Cardiac atrium fibroblast (primary cell): ENCODE data around the genes CXCR4 and KYNU.

- RAMPAGE, long total RNA, result no peak
Observed at GRCh38 chr2:135787367-135787845, 45.8 kb downstream of the UBXN4 start.

DNA sequence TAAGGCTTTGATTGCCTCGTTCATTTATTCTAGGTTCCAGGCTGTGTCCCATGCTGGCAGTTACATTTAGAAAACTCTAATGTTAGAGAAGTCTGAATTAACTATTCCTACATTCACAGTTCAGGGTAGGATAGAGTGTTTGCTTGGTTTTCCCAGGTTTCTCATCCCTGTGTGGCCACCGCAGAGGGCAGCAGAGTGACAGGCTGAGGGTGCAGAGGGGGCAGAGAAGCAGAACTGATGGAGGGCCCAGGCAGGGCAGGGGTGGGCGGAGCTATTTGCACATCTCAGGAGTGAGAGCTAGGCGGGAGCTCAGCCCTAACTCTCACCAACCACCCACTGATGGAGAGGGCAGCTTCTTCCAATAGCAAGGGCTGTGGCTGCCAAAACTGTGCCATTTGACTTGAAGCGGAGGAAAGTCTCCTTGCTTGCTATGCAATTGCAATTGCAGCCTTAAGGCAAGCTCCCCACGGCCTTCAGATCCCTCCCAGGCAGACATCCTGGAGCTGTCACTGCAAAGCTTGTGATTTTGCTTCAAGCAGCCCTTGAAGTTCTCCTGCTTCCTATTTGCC, 11.9 kb upstream of the DARS1 start:
- RAMPAGE, long total RNA, result no peak

- RAMPAGE, long total RNA, result no peak
Observed at GRCh38 chr2:136118010-136118833, at the start of gene CXCR4. Gene CXCR4 (minus strand): TSS chr2:136118149.

DNA sequence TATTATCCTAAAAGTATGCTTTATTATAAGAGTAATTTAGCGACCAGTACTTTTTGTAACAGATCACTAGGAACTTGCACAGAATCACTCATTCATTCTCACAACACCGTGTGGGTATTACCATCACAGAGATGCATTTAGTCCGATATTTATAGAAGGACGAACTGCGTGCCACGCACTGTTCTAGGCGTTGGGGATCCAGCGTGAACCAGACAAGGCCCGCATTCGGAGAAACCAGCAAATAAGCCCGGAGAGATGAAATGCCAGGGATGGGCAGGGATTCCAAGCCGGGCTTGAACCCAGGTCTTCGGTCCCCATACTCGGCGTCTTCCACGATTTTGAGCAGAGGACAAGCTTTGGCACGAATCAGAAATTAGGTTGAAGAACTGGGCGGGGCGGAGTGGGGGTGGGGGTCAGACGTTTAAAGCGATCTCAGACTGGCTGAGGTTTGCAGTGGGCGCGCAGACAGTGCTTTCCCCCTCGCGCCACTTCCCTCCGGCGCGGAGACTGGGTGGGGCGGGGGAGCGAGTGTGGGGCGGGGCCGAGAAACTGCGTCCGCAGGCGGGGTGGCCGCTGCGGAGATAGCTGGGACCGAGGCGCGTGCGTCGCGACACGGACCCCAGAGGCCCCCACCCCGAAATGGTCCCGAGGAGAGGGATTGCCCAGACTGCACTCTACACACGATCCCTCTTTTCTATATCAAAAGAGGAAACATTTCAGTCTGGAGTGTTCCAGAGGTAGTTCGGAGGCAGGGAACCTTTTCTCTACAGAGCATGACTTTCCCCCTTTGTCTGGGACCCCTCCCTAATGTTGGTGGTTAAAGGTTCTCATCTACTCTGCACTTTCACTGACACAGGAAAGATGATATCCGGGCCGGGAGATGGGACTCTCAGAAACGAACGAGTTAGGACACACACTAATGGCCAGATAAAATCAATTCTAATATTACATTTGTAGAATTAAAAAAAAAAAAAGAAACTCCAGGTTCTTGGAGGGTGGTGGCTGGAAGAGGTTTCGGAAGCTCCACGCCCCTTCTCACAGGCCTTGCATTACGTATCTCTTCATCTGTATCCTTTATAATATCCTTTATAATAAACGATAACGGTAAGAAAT, 1.2 kb upstream of the CXCR4 start:
- RAMPAGE, long total RNA, result no peak

GRCh38 chr2:136124676-136125611, 7.0 kb upstream of the CXCR4 start:
- RAMPAGE, long total RNA, result no peak

DNA sequence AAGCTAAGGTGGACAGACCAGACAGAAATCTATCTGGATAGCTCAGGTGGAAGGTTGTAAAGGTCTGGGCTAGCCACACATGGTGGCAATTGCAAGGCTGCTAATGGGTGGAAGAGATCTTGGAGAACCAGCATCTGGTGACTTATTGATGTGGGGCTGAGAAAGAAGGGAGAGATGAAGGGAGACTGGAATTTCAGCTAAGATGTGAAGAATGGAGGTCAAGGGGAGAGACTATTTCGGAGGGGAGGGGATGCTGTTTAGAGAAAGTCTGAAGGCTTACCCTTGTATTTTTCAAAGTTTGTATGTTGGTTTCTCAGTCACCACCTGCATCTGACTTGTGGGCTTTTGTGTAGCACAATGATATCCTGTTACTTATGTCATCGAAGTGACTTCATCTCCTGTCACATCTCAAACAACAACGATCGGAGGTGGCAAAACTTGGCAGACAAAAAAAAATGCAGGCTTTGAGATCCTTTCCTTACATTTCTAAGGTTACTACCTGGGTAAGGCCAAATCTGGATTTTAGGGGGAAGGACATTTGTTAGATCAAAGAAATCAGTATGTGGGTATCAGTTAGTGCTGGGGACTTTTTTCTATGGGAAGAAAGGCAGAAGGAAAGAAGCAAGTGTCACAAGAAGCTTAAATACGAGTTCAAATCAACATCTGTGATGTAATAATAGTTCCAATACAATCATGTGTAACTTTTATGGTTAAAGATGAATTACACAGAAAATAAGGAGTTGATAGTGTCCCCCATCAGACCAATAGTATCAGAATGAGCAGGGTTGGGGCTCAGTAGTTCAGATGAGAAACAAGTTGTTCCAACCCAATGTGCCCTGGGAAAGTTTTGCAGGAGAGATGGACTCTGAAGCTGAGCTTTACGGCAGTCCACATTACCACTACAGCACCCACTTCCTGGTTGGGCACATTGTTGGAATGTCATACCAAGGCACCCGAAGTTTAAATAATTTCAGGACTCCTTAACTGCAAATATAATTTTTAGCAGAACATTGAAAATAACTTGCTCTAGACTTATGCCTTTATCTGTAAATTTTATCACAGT, 11.8 kb upstream of the CXCR4 start:
- RAMPAGE, long total RNA, result no peak

GRCh38 chr2:136206492-136207060, 88.6 kb upstream of the CXCR4 start:
- RAMPAGE, long total RNA, result no peak

DNA sequence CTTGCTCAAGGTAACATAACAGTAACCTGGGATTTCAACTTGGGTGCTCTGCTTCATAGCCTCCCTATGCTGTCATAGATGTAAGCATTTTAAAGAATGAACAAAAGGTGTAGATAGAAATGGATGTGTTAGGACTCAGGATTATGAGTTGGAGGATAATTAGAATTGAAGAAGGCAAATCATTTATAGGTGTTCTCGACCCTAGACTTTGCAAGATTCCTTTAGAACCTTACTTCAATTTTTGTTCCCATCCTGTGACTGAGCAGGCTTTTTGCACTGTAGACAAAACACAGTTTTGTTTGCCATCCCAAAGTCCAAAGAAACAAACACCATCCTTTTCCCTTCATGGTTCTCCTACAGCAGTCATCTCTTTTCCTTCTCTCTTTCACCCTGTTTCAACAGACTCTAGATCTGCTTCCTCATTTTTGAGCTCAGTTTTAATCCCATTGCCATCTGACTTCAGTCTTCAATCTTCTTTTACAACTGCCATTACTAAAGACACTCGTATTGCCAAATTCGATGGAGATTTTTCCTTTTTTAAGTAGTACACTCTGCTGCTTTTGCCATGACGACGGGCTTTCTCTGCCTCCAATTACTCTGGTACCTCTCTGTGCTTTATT, 4.4 kb downstream of the HNMT start:
- RAMPAGE, long total RNA, result no peak

GRCh38 chr2:137993141-137993584, 28.9 kb downstream of the HNMT start:
- RAMPAGE, long total RNA, result no peak

DNA sequence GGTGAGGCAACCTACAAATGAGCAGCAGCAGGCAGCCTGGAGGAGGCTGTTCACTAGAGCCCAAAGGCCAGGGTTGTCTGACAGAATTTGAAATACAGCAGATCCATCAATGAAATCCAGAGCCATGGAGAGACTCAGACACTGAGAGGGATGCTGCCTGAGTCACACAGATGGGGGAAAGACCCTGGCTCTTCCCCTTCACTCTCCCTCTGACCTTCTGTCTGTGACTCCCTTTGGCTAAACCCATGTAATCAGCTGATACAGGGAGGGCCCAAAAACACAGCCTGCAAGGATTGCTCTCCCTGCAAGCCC, 166.6 kb upstream of the SPOPL start:
- RAMPAGE, long total RNA, result no peak

DNA sequence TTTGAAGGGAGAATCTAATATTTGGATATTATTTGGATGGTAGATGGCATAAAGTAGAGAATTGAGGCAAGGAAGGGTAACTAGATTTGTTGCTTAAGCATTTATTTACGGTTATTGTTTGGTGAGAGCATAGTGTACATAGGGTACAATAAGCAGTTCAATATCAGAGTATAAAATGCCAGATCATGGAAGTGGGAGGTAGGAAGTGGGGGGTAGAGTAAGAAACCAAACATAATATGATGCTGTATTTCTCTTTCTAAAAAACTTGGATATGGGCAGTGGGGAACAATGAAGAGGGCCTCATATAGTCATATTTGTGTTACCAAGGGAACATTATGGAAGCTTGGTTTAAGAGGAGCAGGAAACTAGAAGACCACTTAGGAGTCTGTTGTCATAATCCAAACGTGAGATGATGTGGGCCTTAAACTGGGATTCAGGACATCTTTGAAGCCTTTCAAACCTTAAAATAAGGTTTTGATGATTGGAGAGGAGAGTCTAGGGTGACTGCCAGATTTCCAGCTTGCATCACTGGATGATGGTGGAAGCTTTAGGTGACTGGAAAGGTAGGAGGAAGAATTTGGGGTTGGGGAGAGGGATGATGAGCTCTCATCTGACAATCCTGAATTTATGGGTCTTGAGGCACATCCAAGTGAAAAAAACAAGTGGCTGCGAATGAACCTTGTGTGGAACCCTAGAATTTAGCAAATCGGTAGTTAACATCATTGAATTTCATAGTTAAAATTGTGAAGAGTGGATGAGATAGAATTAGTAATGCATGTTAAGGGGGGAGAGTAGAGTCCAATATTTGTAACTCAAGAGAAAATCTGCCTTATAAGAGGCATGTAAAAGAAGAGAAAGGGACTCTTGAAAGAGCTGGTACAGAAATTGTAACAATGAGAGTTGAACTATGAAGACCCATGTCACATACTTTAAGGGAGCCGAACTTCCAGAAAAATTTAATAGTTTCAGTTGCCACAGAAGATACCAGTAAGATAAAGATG, 66.5 kb downstream of the SPOPL start:
- RAMPAGE, long total RNA, result no peak

- RAMPAGE, long total RNA, result no peak
Observed at GRCh38 chr2:138569332-138569969, 67.9 kb downstream of the SPOPL start.

GRCh38 chr2:139697579-139697937, 917.4 kb upstream of the NXPH2 start:
- RAMPAGE, long total RNA, result no peak

GRCh38 chr2:139816709-139817016, 1036.5 kb upstream of the NXPH2 start:
- RAMPAGE, long total RNA, result no peak

- RAMPAGE, long total RNA, result no peak
Observed at GRCh38 chr2:142877289-142877773, at the start of gene KYNU. Gene KYNU (plus strand): TSS chr2:142877664.

DNA sequence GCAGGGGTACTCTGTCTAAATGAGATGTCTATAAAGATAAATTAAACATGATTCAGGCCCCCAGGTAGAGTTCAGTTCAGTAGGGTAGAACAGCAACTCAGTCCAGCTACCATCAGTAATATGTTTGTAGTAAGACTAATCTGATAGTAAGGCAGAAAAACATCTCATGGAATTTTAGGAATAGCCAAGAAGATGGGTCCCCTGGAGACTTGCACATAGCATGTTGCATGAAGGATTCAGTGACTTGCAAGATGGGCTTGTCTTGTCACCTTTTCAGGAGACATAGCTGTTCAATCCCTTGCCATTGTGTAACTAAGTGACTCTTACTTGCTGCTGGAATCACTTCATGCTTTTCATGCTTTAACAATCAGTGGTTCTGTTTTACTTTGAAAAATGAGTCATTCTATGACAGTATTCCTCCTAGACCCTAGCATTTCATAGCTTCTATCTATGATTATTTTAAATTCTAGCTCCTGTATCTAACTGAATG, 2.7 kb downstream of the KYNU start:
- RAMPAGE, long total RNA, result no peak

DNA sequence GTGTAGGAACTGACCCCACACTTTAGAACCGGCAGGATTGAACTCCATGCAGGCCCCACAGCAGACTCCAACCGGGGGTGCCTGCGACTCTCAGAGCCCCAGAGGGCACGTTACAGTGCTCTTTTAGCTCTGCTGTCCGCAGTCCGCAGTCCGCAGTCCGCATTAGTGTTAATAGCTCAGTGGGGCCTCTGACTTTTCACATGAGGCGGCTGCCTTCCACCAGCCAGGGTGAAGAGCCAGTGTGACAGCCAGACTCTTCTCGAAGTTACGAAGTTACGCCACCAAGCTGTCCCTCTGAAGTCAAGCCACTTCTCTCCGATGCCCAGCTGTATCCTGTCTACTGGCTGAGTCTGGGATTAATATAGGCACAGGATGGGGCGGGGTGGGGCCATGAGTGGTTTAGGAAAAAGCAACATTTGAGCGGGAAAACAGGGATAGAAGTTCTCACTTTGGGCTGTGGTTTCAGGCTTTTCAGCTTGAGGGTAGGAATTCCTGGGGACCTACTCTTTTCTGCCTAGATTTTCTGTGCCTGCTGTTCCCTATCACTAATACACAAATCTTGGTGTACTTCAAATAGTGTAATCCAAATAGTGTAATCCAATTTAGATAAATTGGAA, 102.5 kb upstream of the ARHGAP15 start:
- RAMPAGE, long total RNA, result no peak

GRCh38 chr2:143141347-143141659, 12.1 kb downstream of the ARHGAP15 start:
- RAMPAGE, long total RNA, result no peak

DNA sequence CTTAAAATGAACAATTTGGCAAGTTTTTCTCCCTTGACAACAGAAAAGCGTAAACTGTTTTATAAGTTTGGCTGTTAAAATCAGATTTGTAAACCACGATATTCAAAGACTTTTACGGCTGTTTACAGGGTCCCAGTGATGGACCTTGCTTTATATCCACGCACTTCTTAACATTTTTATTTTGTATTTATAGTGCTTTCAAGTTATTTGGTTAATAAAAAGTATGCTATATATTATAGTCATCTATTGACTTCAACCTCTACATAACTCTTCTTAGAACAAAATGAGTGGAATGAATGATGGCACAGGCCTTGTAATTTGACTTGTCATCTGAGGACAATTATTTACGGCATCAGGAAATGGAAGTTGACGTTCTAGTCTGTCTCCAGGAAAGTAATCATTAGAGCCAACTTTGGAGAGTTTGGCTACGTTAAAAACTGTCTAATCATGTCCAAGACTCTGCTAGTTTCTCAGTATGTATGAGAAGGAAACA, 353.4 kb downstream of the ARHGAP15 start:
- RAMPAGE, long total RNA, result no peak

DNA sequence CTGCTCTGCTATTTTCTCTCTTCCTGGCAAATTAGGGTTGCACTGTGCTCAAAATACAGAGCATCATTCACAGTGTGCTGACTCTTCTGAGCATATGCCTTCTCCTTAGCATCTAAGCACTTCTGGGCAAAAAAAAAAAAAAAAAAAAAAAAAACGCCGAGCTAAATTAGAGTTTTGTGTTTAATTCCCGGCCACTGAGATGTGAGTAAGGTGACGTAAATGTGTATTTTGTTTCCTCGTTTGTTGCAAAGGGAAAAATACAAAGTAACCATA, 538.7 kb downstream of the GTDC1 start:
- RAMPAGE, long total RNA, result no peak